ENCODE measurements around the genes CD1E, OR10J5, VSIG8 and KCNJ10.

DNA sequence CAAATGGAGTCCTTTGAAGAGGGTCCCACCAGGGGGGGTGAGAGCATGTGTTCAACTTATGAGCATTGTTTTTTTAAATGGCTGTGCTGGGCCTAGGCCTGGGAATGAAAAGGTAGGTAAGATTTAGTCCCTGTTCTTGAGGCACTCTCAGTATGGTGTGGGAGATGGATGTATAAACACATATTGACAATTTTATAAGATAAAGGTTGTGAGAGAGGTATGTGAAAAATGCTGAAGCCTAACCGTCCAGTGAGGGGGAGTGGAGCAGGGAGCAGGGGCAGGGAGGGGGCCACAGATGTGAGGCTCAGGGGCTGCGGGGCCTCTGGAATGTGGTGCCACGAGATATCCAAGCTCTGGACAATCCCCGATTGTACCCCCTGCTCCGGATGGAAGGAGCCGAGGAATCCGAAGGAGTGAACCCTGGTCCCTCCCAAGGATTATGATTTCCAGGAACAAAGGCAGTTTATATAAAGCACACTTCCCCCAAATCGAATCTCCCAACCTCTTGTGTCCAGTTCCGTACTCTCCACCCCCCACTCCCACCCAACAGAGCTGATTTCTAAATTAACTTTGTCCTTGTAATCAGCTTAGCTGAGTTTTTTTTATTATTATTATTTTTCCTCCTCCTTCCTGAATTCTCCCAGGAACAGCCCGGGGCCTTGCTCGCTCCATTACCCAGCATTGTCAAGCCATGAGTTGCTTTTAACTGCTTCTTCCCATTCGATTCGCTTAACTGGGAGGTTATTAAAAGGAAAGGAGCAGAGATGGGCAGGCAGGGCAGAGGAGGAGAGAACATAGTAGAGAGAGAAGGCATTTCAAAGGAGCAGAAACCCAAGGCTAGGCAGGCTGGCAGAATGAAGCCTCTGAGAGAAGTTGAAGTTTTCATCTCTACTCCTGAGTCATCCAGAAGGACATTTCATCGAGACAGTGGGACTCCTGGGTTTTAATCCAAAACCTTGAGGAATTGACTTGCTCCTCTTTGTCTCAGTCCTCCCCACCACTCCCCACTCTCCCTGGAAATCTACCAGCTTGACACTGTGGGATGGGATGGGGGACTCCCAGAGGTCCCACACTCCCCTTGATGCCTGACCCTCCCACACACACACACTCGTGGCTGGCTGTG is 9.4 kb downstream of the KIRREL1 start:
- PRO-cap, result no peak

GRCh38 chr1:158097464-158097779 is 30.7 kb downstream of the SMIM42 start:
- PRO-cap, result unidirectional peak, plus-strand start at chr1:158097689

GRCh38 chr1:158123945-158124690 is 4.0 kb downstream of the SMIM42 start:
- PRO-cap, result no peak

DNA sequence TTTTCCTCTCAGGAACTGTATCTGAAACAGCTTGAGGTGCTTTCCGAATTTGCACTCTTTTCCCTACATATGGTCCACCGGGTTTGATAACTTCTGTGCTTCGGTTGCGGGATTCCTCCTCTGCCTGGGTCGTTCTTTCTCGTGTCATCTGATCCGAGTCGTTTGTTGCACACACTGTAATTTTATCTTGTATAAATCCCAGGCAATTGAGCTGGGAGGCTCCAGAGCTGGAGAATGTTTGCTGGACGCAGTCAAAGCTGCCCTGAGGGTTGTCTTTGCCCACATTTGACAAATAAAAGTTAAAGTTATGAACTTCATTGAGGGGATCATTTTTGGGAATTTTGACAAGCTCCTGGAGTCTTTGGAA is 3.5 kb upstream of the CD1D start:
- PRO-cap, result unidirectional peak, plus-strand start at position 224 of the sequence

- PRO-cap, result no peak
Measured at GRCh38 chr1:158179370-158180259, 1.1 kb upstream of the CD1D start.

DNA sequence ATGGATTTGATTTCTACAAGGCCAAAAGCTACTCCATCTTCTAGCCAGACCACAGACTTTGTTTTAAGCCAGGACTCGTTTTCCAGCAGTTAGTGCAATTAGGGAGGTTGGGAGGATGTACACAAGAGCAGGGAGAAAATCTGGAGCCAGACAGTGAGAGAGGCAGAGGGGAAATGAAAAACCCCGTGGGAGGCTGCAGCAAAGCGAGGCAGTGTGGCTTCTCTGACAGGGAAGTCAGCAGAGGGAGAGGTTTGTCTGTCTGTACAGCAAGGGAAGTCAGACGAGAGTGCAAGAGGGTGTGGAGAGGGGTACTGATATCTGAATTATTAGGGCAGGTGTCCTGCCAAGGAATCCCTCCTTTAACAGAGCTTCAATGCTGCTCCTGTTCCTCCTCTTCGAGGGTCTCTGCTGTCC is at the start of gene CD1E:
Gene CD1E, plus strand, starts transcription at position 279 of the 414 bp plus-strand sequence.
- PRO-cap, result no peak

DNA sequence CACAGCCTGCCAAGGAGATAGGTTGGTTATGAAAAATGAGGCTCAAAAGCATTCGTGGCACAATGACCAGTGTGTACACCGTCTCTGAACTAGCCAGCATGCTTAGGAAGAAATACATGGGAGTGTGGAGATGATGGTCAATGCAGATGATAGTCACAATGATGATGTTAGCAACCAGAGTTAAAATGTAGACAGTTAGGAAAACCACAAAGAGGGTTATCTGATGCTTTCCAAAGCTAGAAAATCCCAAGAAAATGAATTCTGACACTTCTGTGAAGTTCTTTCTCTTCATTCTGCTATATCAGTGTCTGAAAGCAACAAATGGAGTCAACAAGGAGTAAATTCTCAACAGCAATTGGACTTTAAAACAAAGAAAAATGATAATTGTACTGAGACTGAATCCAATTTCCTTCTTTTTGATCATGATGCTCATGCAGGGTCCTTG is at the start of gene OR10J5:
Gene OR10J5, minus strand, starts transcription at position 292 of the 445 bp plus-strand sequence.
- PRO-cap, result no peak

DNA sequence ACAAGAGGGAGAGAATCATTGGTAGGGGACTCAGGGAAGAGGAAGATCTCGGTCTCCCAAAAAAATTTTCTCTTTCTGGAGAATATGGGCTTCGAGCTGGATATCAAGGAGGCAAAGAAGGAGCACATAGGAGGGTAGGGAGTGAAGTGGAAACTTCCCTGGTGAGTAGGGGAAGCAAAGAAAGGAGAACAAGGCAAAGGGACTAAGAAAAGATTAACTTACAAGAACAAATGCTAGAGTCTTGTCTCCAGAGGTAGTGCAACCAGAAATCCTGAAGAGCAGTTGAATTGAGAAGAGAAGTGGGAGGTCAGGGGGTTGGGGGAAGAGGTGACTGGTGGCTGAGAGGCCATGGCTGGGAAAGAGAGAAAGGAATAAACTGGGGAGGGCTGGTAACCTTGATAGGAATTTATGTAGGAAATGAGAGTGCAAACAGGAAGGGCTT is 1.7 kb upstream of the DUSP23 start:
- PRO-cap, result no peak

GRCh38 chr1:159853666-159854740 is 8.5 kb downstream of the VSIG8 start:
- PRO-cap, result bidirectional peak, plus-strand start at chr1:159854272, minus-strand start at chr1:159854066

DNA sequence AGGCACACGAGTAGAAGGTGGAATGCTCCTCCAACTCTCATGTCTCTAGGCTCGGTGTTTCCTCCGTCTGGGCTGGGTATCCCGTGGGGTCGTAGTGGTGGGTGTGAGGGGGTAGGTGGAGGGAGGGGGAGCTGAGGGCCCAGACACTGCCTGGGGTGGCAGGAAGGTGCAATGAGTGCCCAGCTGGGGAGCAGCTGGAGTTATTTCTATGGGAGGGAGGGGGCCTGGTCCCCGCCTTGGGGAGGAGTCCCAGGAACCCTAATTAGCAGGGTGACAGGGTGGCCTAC is at the start of gene VSIG8:
Gene VSIG8, minus strand, starts transcription at position 177 of the 287 bp plus-strand sequence.
- PRO-cap, result no peak

DNA sequence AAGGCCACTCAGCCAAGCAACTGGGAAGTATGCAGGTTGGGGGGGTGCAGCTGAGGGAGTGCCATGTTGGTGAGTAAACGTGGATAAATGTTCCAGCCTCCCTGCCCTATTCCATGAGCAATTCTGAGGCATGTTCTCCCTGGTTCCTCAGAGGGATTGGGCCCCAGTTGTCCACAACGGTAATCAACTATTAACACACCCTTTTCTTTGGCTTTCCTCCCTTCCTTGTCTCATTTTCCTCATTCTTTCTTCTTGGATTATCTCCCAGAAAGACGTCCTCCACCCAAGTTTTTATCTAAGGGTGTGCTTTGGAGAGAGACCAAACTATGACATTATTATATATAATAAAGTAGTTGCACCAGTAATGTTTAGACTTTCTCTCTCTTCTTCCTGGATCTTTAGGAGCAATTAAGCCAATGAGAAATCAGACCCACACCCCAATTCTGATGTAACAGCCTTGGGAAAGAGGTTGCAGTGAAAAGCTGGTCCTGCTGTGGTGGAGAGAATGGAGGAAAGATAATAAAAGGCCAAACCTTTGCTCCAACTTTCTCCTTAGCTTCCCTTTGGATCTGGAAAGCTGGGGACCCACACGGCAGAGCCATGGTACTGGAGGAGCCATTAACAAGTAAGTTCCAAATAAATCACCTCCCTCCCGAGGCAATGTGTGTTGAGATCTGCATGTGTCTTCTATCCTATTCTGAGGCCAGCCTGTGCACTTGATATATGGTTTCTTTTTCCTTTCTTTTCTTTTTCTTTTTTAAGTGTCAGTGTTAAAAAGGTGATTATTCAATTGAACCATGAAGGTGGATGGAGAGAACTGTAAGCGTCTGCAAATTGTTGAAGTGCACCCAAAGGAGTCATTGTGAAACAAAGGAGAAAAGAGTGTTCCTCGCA is 7.0 kb upstream of the SLAMF9 start:
- PRO-cap, result no peak

GRCh38 chr1:160069980-160070768 is at the start of gene KCNJ10:
KCNJ10 (minus strand) TSS chr1:160070160.
- PRO-cap, result no peak

GRCh38 chr1:160084642-160085373 is 3.5 kb downstream of the KCNJ9 start:
- PRO-cap, result no peak

GRCh38 chr1:160097183-160097847 is 1.1 kb downstream of the IGSF8 start:
- PRO-cap, result no peak

- PRO-cap, result no peak
Measured at GRCh38 chr1:160128985-160129814, 13.6 kb downstream of the ATP1A2 start.

DNA sequence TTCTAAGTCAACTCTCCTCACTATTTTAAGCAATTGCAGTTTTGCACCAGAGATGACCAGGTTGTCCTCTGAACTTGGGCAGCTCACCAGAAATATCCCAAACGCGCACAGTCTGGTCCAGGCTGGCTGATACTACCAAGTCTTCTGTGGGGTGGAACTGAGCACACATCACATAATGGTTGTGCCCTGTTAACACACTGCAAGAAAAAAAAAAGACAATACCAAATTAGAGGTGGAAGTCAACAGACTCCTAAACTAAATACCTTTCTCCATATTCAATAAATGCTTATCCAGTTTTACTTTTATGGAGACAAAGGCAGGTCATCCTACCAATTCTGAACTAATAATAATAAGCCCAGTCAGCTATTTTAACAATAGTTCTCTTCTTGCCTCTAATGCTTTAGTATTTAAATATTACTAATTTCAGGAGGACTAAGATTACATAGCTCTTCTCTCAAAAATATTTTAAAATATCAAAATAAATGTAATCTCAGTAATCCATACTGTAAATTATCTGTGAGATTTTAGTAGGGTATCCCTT is 10.6 kb downstream of the COPA start:
- PRO-cap, result no peak

GRCh38 chr1:160444037-160444409 is 43.7 kb downstream of the VANGL2 start:
- PRO-cap, result no peak

- PRO-cap, result no peak
Measured at GRCh38 chr1:160665677-160666290, 18.9 kb upstream of the SLAMF1 start.

DNA sequence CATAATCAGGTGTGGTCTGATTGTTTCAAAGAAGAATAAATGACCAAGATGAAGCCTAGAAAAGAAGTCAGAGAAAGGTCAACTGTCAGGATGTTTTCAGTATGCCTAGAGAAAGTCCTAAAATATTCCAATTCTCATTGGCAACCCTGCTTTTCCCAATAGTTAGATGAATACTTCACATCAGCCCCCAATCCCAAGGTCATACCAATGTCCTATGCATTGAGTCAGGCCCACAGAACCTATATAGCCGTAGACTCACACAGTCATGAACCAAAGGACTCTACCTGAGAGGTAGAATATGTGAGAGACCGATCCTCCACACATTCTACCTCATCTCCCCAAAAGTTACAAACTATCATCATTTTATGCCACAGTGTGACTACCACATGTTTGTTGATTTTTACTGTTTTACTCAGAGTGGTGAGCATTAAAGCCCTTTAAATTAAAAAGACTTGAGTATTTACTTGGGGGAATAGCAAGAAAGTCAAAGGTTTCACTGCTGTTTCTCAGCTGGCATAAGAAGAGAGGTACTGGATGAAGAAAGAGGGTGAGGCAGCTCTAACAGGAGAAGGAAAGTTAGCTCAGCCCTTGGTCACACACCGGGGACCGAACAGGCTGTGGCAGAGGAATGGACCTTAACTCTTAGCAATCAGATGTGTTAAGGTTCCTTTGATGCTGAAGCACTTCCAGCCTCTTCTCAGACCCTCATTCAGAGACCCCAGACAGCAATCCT is 997 bp downstream of the CD48 start:
- PRO-cap, result unidirectional peak, plus-strand start at position 273 of the sequence

DNA sequence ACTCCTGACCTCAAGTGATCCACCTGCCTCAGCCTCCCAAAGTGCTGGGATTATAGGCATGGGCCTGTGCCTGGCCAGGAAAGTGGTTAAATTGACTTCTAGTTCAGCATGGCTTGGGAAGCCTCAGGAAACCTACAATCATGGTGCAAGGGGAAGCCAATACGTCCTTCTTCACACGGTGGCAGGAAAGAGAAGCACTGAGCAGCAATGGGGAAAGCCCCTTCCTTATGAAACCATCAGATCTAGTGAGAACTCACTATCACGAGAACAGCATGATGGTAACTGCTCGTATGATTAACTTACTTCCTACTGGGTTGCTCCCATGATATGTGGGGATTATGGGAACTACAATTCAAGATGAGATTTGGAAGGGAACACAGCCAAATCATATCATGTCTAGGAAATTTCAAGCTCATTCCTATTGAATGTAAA is 1.1 kb upstream of the CD48 start:
- PRO-cap, result bidirectional peak, plus-strand start at position 355 of the sequence, minus-strand start at position 199 of the sequence